Foreskin fibroblast (primary cell): ENCODE measurements around a stretch of chr20.

DNA sequence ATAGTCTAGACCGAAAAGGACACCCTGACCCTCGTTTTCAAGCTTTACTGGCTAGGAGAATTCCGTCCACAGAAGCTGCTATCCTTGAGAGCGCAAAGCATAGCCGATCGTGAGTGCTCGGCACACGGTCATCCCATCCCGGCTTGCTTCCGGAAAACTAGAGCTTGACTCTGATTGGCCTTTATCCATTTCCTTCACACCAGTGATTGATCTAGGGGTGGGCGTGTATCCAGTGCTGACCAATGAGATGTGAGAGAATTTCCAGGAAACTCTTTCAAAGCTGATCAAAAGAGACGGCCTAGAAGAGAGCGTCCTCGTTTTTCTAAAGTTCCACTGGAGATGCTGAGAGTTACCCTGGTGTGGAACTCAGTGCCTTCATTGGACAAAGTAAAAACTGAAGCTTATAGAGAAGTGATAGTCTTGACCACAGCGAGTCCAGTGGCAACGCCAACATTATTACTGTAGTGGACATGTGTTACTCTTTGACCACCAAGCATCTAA, 41.0 kb upstream of the NFATC2 start:
- RRBS = no CpG with 5 or more reads among the region's 16 CpGs

DNA sequence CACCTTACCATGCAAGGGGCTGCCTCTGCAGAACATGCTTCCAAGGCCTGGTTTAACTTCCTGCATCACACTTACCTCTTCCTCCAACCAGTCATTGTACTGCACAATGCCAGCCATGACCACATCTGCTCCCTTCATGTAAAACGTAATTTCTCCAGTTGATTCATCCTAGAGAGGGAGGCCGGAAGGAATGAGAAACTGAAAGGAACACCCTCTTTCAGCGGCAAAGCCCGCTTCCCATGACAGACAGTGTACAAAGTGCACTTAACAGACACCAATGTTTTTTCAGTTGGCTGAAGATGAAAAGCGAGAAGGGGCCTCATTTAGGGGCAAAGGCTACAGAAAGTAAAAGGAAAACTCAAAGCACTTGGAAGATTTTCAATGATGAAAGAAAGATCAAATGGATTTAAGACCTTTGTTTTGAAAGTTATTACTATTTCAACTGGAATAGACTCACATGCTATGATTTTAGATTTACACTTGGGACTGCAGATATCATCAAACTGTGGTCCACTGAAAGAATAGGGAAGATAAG, 86.5 kb upstream of the NFATC2 start:
- RRBS = no CpG with 5 or more reads among the region's 5 CpGs

DNA sequence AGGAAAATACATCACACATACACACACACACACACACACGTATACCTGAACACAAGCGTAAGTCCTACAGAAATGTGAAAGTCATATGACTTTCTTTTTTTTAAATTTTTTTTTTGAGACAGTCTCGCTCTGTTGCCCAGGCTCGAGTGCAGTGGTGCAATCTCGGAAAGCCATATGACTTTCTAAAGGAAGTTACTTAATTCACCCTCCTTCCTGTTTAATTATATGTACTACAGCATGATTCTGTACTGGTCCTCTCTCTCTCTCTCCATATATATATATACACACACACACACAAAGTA, 108.3 kb upstream of the NFATC2 start:
- RRBS = no CpG with 5 or more reads among the region's 5 CpGs

DNA sequence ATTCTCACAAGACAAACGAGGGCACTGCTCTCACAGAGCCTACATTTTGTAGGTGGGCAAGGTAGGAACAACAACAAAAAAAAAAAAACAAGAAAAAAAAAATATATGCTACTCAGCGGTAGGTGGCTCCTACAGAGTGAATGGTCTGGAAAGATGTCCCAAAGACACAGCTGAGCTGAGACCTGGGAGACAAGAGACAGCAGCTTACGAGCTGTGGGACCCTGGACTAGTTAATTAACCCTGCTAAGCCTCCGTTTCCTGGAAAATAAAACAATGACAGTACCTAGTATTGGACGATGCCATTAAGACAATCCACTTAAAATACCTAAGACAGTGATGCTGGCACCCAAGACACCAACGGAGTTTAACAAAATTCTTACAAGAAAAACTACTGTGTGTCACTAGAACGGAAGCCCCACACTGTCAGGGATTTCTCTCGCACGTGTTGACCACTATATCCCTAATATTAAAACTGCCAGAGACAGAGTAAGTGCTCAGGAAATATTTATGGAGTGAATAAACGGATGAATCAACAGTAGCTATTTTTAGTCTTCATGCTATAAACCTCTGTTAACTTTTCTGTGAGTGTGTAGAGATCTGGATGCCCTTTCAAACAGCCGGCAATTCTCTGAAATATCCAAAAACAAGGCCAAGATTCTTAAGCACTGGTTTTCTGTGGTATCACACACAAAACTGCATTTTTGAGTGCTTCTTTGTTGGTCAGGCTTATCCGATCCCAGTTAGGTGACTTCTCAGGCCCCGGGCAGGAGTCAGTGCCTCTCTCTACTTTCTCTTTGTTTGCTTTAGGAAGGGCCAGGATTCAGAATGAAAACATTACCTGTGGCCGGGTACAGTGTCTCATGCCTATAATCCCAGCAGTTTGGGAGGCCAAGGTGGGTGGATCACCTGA, 16.0 kb downstream of the ATP9A start:
- RRBS = 42% methylated on average over 2 of the region's 14 CpGs

DNA sequence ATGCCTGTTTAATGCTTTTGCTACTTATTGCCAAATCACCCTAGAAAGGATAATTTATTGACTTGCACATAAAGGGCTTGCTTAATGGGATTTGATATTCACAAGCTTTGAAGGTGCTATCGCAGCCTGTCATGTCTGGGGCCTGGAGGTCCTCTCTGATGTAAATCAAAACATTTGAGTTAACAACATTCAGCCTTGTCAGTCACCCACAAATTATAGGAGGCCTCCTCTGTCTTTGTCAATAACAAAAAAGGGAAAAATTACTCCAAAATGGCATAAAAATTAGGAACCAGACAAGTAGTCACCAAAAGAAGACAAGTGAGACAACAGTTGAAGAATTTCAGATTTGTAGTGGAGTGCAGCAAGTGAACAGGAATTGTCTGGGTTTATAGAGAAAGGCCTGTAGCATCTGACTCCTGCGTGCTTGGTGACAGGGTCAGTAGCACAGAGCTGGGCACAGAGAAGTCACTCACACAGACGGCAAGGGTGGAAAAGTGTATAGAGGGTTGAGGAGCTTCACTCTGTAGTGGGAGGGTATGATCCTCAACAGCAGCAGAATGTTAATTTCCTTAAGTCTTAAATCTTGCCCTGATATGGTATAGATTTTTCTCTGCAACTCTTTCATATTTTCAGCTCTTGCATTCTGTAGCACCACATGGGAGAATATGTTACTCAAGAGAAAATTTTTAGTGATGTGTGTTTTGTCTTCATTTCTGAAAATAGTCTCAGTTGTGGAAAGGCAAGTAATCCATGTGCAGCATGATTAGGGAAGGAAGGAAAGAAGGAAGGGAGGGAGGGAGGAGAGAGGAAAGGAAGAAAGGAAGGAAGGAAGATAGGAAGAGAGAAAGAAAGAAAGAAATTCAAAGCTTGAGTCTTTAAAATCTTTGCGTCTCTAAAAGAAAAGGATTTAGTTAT, 59.2 kb downstream of the TSHZ2 start:
- RRBS = no CpG with 5 or more reads among the region's 4 CpGs

- RRBS = no CpG with 5 or more reads among the region's 7 CpGs
Measured at GRCh38 chr20:53034446-53035429, 62.6 kb downstream of the TSHZ2 start.

GRCh38 chr20:53331556-53331881, 262.1 kb downstream of the ZNF217 start:
- RRBS = no CpG with 5 or more reads among the region's 4 CpGs

DNA sequence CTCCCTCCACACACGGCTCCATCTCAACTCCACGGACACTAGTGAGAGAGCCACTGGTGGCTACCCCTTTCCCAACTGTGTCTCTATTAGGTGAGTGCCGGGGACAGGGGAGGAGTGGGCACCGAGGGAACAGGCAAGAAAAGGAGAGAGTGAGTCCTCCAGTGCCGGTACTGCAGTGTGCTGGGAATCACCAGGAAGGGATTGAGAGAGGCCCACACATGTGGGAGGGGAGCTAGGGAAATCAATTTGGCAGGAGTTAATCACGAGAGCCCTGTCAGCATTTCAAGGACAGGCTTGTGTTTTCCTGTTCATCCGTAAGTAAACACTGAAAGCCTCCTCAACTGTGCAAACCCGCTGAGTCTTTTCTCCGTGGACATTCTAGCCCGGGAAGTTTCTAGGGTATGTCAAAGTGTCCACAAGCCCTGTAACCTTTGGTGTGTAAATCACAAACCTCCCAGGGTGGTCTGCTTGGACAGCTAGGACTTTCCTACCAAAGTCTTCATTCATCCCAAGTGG, 149.3 kb downstream of the ZNF217 start:
- RRBS = 56% methylated on average over 3 of the region's 10 CpGs

GRCh38 chr20:53568147-53569363, 25.1 kb downstream of the ZNF217 start:
- RRBS = no CpG with 5 or more reads among the region's 14 CpGs

DNA sequence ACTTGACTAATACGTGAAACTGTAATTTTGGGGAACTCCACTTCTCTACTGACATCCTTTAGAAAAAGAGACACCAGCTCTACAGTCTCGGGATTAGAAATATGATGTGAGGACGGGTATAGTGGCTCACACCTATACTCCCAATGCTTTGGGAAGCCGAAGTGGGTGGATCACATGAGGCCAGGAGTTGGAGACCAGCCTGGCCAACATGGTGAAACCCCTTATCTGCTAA, 8.6 kb downstream of the ZNF217 start:
- RRBS = no CpG with 5 or more reads among the region's 4 CpGs

DNA sequence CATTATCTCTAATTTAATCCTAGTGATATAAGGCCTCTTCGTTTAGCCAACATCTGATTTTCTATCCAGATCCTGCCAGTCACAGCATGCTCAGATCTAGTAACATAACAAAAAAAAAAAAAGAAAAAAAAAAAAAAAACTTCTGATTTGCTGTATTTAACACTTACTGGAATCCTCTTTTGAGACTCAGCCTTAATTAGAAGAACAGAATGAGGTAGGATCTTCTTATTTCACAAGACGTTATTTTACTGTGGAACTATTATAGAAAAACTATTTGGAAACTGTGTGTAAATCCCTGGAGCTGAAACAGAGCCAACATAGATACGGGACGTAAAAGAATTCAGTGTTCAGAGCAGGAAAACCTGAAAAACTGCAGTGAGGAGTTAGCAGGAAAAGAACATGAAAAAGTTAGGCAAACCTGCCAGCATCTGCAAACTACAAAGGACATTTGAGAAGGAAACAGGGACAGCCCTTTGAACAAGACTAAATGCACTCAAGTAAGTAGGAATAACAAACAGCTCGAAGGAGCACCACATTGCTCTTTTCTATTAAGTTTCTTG, 3.4 kb upstream of the ZNF217 start:
- RRBS = no CpG with 5 or more reads among the region's 5 CpGs

DNA sequence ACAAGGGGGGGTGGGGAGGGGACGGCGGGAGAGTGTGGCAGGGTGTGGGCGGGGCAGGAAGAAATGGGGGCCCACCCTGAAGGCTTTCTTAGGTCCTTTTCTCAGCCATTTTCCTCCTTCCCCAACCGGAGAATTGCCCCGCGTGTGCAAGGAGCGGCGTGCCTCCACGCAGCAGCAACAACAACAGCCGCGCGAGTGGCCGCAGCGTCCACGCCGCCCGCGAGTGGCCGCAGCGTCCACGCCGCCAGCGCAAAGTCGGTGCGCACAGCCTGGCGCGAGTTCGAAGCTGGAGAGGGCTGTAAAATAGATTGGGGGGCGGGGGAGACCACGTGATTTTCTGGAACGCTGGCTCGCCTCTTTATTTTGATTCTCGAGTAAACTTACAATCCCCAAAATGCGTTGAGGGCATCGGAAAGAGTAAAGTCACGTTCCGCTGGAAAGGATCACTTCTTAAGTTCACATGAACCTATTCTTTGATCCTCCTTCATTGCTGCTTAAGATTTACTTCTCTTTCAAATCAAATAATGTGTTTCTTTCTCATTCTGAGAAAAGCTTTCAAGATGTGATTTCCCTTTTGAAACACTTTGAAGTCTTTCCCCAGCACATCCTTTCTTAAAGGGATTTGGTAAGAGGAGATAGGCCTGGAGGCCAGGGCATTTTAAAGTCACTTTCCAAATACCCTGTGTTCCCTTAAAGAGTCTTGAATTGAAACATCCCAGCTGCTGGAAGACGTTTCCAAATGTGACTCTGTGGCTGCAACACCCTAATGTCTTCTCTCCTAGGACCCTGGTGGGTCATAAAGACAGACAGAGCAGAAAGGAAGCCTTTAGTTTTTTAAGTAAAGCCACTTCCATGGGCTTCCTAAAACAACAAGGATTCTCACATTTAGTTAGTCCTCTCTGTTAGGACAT, 66.7 kb upstream of the ZNF217 start:
- RRBS = no CpG with 5 or more reads among the region's 38 CpGs

DNA sequence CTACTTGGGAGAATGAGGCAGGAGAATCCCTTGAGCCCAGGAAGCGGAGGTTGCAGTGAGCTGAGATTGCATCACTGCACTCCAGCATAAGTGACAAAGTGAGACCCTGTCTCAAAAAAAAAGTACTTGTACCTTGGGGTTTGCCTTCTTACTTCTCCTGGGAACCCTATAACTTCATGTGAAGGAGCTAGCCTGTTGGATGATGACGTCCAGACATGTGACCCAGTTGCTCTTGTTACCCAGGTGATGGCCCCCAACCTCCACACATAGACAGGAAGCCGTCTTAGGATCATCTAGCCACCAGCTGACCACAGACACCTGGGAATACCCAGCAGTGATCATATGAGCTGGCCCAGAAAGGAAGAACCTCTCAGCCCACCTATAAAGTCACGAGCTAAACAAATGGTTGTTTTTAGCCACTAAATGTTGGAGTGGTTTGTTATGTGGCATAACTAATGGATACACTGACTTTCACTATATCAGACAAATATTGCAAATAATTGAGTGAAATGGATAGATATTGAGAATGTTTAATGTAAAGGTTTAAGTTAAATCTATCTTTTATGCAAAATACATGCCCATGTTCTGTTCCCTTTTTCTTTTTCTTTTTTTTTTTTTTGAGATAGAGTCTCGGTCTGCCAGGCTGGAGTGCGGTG, 136.0 kb upstream of the ZNF217 start:
- RRBS = no CpG with 5 or more reads among the region's 6 CpGs

GRCh38 chr20:53752475-53753174, 159.0 kb upstream of the ZNF217 start:
- RRBS = no CpG with 5 or more reads among the region's 7 CpGs

DNA sequence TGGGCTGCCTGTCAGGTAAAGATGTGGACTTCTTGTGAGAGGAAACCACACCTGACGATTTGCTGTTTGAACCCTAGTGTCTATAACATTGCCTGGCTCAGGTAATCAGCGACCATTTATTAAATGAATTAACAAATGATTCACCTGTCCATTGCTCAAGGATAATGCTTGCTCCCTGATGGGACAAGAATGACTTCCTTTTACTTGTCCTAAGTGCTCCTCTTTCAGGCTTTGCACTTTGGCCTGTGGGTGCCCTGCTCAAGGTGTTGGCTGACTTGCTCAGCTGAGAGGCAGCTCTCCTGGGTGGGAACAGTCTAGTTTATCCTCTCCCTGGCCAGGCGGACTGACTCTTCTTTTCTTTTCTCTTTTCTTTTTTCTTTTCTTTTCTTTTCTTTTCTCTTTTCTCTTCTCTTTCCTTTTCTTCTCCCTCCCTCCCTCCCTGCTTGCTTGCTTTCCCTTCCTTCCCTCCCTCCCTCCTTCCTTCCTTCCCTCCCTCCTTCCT, 233.1 kb downstream of the BCAS1 start:
- RRBS = no CpG with 5 or more reads among the region's 3 CpGs

- RRBS = no CpG with 5 or more reads among the region's 2 CpGs
Measured at GRCh38 chr20:53884723-53884967, 185.7 kb downstream of the BCAS1 start.

DNA sequence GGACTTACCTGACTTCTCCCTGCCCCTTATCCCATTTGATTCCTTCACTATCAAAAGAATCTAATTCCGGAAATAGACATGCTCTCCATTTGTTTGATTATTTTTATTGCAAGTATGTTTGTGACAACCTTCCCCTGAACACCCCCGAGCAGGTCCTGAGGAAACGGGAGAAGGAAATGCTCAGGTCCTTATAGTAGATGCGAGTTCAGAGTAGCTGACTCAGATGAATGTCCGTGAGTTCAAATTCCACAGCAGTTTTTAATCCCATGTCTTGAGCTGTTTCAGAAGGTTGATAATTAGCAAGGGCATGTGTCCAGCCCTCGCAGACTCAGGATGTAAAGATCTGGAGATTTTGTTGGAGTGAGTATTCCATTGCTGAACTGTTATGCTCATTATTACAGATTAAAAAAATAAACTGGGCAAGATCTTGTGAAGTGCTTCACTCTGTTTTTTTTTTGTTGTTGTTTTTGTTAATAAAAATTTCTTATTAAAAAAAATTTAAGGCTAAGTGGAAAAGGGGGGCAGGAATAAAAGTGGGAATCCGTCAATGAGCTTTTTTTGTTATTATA, 169.3 kb downstream of the BCAS1 start:
- RRBS = no CpG with 5 or more reads among the region's 7 CpGs

GRCh38 chr20:54084862-54085553, 14.6 kb upstream of the BCAS1 start:
- RRBS = no CpG with 5 or more reads among the region's 5 CpGs

GRCh38 chr20:56423858-56424328, 11.8 kb downstream of the CASS4 start:
- RRBS = no CpG with 5 or more reads among the region's 1 CpG